B cell (primary cell): ENCODE data around the gene PRR14L.

DNA sequence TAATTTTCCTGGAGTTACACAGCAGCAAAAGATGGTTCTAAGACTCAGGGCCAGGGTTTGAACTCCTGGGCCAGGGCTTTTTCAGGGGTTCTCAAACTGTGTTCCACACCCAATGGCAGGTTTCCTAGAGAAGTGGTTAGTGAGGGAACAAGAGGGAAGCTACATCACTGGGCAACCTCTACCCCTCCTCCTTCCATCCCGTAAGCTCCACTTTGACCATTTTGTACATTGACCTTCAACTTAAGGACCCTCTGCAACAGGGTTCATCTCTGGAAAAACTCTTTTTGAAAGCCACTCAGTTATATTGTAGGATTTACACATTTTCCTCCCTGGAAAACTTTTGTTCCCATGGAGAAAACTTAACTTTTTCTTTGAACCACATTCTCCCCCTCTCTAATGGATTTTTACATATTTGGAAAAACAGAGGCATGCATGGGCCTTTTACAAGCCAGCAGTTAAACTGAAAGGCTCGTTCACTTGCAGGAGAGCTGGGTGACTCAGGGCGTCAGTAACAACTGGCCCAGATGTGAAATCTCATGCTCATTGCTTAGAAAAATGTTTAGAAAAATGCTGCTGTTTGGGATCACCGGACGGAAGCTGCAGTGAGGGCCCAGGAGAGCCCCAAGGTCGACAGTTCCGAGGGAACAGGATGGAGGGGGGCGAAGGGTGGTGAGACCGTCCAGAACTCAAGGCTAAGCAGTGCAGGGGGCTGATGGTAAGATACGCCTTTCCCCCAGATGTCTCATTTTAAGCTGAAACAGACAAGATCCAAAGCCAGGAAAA, 41.9 kb upstream of the SMTN start:
- PRO-cap, result no peak
- CAGE, long polyA plus RNA, result no peak

DNA sequence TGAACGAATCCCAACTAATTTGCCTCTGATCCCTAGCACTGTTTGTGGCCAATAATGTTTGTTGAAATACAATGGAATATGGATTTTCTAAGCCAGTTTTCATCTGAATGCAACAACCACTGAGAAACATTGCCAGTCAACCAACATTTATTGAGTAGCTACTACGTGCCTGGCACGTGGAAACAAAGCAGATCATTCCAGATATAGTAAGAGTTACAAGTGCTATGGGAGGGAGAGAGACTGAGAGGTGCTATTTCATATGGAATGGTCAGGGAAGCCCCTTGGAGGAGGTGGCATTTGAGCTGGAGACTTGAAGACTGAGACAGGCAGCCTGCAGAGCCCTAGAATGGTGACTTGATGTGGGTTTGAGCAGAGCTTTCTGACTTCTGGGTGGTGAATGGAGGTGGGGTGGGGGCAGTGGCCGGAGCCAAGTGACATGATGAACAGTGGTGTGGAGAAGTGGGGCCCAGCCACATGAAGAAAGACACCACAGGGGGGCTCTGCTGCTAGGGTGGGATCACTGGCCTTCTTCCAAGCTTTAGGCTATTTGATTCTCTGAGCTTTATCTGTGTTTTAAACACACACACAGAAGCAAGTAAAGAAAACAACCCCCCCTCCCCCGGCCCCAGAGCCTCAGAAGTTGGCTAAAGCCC, 35.1 kb upstream of the SMTN start:
- PRO-cap, result no peak
- CAGE, long polyA plus RNA, result no peak

DNA sequence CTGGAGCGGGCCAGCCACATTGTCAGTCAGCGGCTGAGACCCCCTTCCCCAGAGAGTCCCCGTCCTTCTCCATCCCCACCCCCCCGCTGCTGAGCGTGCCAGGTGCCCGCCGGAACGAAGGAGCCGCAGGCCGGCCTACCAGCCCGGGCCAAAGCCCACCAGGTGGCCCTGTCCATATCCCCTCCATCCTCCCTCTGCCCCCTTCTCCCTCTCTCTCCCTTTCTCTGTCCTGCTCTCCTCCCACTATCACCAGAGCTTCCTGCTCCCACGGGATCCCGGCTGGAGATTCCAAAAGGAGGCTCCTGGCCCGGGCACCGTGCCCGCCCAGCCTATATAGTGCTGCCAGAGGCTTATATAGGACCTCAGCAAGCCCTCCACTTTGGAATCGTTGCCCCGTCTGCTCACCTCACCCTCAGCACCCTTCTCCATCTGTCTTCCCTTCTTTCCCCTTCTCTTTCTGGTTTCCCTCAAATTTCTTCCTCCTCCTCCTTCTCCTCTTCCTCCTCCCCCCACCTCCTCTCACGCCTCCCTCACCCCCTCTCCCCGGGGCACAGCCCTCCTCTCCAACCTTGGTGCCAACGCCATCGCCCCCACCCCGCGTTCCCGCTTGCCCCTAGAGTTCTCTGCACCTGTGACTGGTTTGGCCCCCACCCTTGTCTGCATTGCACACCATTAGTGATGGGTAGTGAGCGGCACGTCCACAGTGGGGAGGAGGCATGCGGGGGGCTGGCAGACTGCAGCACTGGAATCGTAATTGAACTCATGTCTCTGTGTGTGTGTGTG, 7.2 kb downstream of the SELENOM start:
- PRO-cap, result no peak
- CAGE, long polyA plus RNA, result no peak

DNA sequence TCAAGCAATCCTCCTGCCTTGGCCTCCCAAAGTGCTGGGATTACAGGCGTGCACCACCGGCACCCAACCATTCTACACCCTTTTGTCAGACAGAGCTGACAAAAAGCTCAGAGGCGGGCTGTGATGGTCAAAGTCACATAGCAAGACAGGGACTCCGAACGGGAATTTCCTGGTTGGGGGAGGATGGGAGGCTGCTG, 811 bp downstream of the SELENOM start:
- PRO-cap, result no peak
- CAGE, long polyA plus RNA, result no peak

DNA sequence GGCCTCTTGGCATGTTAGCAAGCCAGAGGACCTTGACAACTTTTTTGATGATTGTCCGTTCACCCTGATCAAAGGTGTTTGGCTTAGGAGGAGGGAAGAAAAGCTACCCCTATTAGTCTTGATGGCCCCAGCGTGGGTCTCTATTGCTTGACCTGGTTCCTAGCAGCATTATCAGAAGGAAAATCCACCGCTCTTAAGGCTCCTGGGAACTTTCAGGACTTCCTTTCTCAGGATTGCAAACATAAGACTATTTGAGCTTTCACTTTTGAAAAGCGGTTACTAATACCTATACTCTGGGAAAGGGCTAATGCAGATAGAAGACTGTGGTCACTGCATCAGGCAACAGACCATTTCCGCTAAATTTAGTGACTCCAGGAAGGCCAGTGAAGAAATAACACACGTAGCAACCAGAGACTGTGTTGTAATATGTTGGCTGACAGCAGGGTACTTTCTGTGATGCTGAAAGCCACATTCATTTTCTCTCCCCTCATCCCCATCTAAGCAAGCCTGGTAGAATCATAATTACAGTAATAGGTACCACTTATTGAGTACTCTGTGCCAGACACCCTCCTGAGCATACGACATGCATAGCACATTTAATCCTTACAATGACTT, 18.4 kb downstream of the LIMK2 start:
- PRO-cap, result no peak
- CAGE, long polyA plus RNA, result no peak

DNA sequence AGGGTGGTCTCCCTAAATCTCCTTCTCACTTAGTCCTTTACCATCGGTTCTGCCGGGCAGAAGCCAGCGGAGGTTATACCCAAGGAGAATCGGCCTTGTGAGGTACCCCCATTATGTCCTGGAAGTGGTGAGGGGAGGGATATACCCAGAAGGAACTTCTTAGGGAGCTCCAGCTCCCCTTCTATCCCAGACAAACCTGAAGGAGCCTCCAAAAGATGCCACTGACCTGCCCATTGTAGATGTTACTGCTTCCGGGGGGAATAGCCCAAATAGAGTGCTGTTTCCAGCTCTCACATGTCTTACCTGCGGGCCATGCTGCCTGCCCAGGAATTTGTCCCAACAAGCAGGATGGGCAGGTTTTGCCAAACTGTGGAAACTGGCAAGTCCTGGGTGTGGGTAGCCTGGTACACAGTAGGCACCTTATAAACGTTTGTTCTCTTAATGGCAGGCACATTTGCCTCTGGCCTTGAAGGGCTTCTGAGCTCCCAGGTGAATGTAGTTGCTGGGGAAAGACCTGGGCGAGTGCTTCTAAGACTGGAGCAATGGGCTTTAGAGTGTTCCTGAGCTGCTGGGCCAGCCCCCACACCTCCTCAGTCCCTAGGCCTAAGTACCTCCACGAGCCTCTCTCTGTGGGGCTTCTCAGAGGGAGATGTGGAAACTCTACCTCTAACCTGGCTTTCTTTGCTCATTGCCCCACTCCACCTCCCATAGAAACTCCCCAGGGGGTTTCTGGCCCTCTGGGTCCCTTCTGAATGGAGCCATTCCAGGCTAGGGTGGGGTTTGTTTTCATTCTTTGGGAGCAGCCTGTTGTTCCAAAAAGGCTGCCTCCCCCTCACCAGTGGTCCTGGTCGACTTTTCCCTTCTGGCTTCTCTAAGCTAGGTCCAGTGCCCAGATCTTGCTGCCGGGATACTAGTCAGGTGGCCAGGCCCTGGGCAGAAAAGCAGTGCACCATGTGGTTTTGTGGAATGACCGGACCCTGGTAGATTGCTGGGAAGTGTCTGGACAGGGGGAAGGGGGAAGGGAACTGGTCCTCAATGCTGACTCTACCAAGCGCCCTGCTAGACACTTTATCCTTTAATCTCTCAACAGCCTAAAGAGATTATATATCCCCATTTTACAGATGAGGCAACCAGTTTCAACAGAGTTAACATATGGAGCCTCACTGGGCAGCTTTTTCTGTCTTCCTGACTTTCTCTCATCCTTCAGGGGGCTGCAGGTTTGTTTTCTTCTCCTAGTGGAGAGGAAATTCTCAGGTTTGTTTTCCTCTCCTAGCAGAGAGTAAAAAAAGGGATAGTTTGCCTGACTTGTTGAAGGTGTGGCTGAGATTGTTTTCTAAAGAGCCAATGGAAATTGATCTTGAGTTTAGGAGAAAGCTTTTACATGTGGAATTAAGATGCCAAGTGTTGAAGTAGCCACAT, 37.2 kb downstream of the LIMK2 start:
- PRO-cap, result no peak
- CAGE, long polyA plus RNA, result no peak

GRCh38 chr22:31250641-31251326, 38.7 kb downstream of the LIMK2 start:
- PRO-cap, result no peak
- CAGE, long polyA plus RNA, result no peak

DNA sequence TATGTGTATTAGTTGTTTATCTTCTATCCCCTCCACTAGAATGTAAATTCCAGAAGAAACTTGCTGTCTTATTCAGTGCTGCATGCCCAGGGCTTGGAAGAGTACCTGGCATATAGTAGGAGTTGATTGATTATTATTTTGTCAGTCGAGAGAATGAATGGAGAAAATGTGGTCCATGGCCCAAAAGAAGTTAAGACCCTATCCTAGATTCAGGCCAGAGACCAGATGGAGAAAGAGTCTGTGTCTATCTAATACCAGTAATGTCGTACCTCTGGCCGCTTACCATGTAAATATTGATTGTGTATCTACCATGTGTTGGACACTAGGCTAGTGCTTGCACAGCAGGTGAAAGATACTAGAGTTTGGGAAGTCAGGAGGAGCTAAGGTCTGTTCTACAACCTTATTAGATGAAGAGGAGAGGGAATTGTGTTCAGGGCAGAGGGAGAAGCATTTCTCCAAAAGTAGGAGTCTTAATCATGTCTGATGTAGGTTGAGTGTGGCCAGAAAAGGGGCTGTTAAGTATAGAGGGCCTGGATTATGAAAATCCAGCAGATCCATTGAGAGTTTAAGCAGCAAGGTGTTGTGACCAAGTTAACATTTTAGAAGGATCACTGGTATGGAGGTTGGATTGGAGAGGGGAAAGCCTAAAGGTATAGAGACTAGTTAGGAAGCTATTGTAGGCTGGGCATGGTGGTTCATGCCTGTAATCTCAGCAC, 31.8 kb downstream of the PIK3IP1 start:
- PRO-cap, result no peak
- CAGE, long polyA plus RNA, result no peak

GRCh38 chr22:31288898-31289422, 3.3 kb downstream of the PIK3IP1 start:
- PRO-cap, result no peak
- CAGE, long polyA plus RNA, result no peak

- PRO-cap, result bidirectional peak, plus-strand start at chr22:31346434, minus-strand start at chr22:31346355; bidirectional peak, plus-strand start at chr22:31346830, minus-strand start at chr22:31346574; bidirectional peak, plus-strand start at chr22:31347050, minus-strand start at chr22:31347066
- CAGE, long polyA plus RNA, result no peak
Observed at GRCh38 chr22:31346407-31347286, 501 bp upstream of the PATZ1 start.

GRCh38 chr22:31585383-31586121, 76.5 kb downstream of the PISD start:
- PRO-cap, result no peak
- CAGE, long polyA plus RNA, result no peak

GRCh38 chr22:31620440-31620883, 41.6 kb downstream of the PISD start:
- PRO-cap, result no peak
- CAGE, long polyA plus RNA, result no peak

- PRO-cap, result no peak
- CAGE, long polyA plus RNA, result no peak
Observed at GRCh38 chr22:31626228-31626953, 35.6 kb downstream of the PISD start.

DNA sequence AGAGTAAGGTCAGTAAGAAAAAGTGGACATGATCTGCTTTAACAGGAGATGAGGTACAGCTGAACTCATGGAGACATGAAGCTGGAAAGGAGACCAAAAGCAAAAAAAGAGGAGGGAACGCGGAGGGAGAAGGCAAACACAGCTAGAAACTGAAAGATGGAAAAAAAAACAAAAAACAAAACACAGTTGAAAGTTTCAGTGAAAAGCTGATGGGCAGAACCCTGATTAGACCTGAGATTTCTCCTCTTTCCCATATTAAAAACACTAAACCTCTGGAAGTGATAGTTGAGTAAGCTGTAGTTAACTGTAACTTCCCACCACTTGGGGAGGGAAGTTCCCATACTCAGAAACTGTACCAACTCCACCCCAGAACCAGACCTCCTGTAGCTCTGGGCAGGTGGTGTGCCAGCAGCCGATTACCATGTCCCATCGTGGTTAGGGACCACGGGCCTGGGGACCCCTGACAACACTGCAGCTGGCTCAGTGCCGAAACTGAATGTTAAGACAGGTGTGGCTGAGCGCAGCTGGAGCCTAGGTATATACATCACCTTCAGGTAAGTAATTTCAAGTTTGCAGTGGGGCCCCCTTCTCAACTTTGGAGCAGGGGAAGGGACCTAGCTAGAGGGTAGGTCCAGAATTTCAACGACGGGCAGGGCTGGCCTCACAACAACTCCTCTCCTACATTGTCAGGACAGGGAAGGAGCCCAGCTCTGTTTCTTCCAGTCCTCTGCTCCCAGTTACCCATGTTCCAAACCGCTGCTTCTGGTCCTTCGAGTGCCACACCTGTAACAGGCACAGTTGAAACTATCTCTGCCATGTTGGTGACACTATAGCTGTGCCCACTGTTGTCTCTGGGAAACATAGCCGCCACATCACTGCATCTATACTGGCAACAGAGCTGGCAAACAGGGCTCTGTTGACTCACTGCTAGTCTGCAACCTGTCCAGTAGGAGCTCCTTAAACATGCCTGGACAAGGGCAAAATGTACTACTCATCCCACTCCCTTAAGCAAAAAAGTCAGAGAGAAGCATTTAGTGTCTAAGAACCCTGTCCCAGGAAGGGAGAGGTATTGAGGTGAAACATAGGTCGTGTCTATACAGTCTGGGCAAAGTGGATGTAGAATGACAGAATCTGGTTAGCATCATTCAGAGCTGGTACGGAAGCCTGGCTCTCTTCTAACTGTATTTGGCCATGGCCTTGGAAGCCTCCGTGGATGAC, 20.8 kb upstream of the PISD start:
- PRO-cap, result no peak
- CAGE, long polyA plus RNA, result no peak

GRCh38 chr22:31749496-31750638, at the start of gene PRR14L:
TSS of gene PRR14L (minus strand) at chr22:31750132.
- PRO-cap, result bidirectional peak, plus-strand start at chr22:31749739, minus-strand start at chr22:31749849; bidirectional peak, plus-strand start at chr22:31750091, minus-strand start at chr22:31750132; bidirectional peak, plus-strand start at chr22:31750330, minus-strand start at chr22:31750175
- CAGE, long polyA plus RNA, result no peak

DNA sequence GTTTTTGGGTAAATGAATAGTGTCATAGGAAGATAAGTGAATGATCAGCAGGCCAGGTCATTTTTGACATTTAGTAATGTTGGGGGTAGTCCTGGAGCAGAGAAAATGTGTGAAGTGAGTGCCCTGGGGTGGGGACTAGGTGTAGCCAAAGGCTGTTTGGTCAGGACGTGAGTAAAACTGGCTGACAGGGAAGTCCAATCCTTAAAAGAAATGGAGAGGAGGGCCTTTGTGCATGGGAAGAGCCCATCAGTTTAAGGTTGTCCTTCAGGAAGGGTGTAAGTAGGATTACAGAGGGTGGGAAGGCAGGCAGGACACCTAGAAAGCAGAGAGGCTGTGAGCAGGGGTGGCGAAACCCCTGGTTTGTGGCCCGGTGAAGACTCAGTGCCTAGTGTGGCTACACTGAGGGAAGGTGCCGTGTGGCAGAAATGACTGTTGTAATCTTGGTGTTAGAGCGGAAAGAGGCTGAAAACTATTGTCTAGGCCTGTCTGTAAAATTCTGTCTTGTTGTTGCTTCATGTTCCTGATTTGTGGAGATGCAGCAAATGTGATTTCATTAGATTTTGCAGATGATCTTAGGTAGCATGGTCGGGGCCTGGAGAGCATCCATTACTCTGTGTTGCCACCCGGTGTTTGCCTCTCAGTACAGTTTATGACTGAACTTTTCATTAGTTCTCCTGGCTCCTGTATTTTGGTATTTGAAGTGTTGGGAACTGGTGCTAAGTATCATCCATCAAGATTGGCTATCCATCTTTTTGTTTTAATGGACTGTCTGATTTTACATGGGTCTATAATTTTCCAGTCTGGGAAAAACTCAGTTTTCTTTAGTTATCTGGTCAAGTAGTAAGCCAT, 7.5 kb downstream of the YWHAH start:
- PRO-cap, result no peak
- CAGE, long polyA plus RNA, result no peak

- PRO-cap, result no peak
- CAGE, long polyA plus RNA, result no peak
Observed at GRCh38 chr22:32101820-32102321, 57.2 kb downstream of the C22orf42 start.

DNA sequence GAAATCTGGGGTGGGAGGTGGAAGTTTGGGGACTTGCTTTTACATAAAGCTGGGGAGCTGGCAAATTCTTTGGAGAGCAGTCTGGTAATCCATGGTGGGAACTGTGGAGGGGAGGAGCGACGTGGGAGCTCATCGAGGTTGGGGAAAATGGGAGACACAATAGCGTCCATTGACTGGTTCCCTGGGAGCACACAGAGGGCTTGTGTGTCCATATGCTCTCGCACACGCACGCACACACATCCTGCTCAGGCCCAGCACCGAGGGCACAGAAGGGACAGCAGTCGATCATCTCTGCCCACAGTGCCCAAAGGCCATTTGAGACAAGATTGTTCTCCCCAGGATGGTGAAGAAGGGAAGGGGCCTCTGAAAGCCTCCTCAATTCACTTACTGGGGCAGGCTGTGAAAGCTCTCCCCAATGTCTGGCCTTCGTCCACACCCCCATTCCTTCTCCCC, 53.7 kb downstream of the FBXO7 start:
- PRO-cap, result no peak
- CAGE, long polyA plus RNA, result no peak

DNA sequence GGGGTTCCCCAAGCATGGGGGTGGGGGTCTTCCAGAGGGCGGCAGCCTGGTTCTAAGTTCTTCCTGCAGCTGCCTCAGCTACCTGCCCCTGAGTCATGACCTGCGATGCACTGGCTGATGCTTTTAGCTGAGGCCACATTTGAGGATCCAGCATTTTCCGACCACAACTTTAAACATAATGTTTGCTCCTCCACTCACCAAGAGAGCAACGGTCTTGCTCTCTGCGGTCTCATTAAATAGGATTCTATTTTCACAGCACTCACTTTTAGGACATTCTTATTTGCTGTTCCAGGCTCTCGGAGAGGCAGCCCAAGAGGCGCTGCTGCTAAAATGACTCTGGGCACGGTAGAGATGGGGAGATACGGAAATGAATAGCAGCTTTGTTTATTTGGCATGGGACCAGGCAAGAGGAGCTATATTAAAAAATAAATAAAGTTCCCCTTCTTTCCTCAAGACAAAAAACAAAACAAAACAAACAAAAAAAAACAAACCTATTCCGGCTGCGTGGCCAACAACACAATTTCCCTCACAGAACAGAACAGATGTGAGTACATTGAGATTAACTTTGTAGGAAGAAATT, 100.9 kb downstream of the FBXO7 start:
- PRO-cap, result no peak
- CAGE, long polyA plus RNA, result no peak

GRCh38 chr22:32761582-32762038, 39.9 kb upstream of the TIMP3 start:
- PRO-cap, result no peak
- CAGE, long polyA plus RNA, result no peak